Helper T cell (primary cell): ENCODE results near the genes MYADML2, RFNG and SECTM1.

GRCh38 chr17:81918860-81919320, 914 bp upstream of the SIRT7 start:
- PRO-cap, 2 experiments, result no peak in any of the 2 experiments

DNA sequence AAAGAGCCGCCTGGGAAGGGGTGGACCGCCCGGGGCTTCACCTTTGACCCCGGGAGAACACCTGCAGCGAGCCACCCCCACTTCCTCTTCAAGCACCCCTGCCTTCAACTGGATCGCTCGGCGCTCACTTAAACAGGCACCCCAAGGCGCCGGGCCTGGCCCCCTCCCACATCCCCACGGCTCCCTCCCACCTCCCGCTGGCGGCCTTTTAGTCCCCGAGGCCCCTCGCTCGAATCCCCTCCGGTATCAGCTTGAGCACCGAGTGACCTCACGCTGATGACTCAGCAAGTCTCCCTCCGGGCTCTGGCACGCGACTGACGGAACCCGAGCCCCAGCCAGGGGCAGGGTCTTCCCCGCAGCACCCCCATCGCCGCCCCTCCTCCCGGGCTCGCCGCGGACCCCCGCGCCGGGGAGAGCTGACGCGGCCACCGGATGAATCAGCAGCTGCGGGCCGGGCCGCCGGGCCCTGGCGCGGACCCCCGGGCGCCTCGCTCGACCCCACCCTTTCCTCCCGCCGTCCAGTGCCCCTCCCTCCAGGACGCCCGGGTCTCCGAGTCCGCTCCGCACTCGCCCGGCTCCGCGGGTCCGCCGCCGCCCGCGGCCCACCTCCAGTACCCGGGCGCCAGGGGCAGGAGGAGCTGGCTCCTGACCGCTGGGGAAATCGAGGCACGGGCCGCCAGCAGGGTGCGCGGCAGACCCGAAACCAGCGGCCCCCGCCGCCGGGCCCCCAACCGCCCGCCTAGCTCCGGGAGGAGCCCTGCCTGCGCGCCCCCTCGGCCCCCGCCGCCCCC, 650 bp downstream of the MAFG start:
- PRO-cap, 2 experiments, result peak in 2 of 2 experiments; most common plus-strand start position 107 of the sequence (in 2); most common minus-strand start position 96 of the sequence (in 1)

DNA sequence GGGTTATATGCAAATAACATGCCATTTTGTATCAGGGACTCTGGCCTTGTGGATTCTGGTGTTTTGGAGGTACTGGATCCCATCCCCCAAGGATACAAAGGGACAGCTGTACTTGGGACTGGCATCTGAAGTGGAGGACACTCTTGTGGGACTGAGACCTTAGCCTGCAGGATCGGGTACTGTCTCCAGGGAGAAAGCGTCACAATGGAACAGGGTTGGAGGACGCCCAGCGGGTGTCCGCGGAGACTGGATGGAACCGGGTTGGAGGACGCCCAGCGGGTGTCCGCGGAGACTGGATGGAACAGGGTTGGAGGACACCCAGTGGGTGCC, at the start of gene MYADML2:
MYADML2 (minus strand) TSS at position 131 of the 330 bp plus-strand sequence.
- PRO-cap, 2 experiments, result no peak in any of the 2 experiments

DNA sequence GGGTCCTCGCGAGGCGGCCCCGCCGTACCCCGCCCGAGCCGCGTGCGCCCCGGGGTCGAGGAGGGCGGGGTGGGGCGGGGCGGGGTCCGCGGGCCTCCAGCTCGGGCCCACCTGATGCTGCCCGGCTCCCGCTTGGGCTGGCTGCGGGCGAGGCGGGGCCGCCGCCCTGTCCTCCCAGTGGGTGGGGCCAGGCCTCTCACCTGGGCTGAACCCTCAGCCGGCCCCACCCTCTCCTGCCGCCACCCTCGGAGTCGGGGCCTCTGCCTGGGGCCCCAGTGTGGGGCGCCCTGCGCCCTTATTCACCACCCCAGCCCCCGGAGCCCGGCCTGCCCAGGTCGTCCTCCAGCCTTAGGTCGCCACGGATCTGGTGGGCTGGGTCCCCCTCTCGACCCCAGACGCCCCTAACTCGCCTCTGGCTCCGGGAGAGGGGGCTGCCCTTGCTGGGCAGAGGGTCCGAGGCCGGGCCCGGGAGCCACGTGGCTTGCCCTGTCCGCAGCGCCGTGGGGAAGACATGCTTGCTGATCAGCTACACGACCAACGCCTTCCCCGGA, 488 bp downstream of the RAC3 start:
- PRO-cap, 2 experiments, result no peak in any of the 2 experiments

GRCh38 chr17:82051235-82051987, at the start of gene RFNG:
TSS of gene RFNG (minus strand) at chr17:82051811.
- PRO-cap, 2 experiments, result peak in 2 of 2 experiments; most common plus-strand start chr17:82051517 (in 2); most common minus-strand start chr17:82051555 (in 2)

DNA sequence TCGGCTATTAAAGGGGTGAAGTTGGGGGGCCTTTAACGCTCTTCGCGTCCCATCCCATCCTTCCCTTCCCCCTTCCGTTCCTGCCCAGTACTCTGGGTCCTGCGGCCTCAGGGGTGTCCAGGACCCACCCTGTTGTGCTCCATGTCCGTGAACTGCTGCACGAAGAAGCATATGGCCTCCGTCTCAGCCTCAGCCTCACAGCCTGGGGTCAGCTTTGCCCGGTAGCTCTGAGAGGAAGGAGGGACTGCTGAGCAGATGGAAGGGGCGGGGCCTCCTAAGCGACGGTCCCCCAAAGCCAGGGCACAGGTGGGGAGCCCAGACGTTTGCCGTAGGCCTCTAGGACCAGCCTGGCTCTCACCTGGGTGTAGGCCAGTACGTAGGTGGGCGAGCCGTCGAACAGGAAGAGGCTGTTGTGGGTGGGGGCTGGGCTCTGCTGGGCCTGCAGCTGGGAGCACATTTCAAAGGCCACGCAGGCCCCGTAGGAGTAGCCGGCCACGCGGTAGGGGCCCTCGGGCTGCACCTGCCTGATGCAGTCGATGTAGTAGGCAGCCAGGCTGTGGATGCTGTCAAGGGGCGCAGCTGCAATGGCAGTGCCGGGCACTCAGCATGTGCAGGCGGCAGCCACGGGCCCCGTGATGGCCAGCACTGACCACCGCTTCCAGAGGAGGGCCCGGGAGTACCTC, 14.5 kb upstream of the DUS1L start:
- PRO-cap, 2 experiments, result no peak in any of the 2 experiments

- PRO-cap, 2 experiments, result no peak in any of the 2 experiments
Measured at GRCh38 chr17:82086196-82086869, 11.7 kb downstream of the FASN start.

- PRO-cap, 2 experiments, result no peak in any of the 2 experiments
Measured at GRCh38 chr17:82093506-82093986, 4.5 kb downstream of the FASN start.

GRCh38 chr17:82107282-82107882, 9.3 kb upstream of the FASN start:
- PRO-cap, 2 experiments, result no peak in any of the 2 experiments

- PRO-cap, 2 experiments, result no peak in any of the 2 experiments
Measured at GRCh38 chr17:82112817-82113660, 15.0 kb upstream of the FASN start.

DNA sequence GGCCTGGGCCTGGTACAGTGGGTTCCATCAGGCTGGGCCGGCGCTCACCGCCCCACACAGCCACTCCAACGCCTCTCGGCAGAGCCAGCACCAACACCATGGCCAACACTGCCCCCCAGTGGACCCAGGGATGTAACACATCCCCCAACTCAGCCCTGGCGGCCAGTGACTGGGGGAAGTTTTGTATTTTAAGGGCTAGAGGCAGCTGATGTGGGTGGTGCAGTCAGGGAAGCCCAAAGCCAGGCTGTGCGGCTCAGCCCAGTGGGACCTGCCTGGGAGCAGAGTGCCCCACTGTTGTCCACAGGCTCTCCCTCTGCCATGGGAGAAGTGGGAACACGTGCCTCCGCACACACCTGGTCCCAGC, 55.9 kb upstream of the FASN start:
- PRO-cap, 2 experiments, result no peak in any of the 2 experiments

DNA sequence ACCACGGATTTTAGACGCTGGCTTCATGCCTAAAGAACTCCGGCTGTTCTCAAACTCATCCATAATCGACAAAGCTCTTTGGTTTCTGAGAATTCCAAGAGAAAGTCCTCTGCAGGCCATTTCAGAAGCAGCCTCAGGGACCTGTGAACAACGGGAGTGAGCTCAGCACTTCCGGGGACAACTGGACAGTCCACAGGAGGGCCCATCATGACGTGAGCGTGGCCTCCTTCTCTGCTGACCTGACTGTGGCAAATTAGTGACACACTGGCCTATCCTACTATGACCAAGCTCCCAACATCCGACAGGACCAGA, 16.4 kb downstream of the CCDC57 start:
- PRO-cap, 2 experiments, result no peak in any of the 2 experiments

GRCh38 chr17:82229431-82230064, 706 bp downstream of the SLC16A3 start:
- PRO-cap, 2 experiments, result no peak in any of the 2 experiments

DNA sequence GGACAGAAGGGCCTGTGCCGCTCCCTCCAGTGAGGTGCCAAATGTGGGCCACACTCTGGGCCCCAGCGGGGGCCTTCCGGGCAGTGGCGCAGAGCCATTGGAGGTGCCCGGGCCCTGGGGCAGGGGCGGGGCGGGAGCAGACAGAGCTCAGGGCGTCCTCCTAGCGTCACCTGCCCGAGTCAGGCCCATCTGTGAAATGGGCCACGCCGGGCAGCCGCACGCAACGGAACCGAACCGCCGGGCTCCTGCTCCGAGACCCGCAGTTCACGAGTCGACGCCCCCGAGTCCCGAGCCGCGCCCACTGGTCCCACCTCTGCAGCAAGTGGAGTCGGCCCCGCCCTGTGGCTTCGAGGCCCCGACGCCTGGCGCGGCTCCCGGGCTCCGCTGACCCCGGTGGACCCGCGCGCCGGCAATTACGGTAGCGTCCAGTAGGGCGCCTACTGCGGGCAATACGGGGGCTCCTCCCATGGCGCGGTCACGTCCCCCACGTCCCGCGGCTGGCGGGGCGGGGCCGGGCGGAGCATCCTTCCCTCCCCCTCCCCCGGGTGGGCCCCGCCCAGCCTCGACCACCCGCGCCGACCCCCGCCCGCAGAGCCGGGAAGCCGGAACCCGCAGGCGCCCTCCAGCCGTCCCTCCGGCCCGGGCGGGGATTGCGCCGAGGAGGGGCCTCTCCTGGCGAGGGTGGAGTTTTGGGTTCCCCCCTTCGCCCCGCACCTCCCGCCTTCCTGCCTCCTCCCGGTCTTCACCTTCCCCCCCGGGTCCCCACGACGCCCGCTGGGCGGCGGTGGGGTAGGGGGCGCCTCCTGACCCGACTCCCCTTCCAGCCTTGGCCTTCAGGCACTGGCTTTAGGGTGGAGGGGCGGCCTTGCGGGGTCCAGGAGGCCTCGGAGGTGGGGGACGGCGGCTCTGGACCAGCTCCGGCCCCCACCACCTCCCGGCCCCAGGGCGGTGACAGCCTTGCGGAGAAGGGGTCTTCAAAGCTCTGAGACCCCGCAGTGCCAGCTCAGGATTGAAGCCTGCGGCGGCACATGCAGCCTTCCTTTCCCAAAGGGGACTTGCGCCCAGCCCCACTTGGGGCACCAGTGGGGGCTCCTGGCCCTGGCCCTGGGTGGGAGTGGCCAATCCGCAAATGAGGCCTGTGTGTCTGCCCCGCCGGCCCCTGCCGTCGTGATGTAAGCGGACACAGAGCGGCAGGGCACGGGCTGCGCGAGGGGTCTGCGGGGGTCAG, 2.2 kb downstream of the SLC16A3 start:
- PRO-cap, 2 experiments, result no peak in any of the 2 experiments

DNA sequence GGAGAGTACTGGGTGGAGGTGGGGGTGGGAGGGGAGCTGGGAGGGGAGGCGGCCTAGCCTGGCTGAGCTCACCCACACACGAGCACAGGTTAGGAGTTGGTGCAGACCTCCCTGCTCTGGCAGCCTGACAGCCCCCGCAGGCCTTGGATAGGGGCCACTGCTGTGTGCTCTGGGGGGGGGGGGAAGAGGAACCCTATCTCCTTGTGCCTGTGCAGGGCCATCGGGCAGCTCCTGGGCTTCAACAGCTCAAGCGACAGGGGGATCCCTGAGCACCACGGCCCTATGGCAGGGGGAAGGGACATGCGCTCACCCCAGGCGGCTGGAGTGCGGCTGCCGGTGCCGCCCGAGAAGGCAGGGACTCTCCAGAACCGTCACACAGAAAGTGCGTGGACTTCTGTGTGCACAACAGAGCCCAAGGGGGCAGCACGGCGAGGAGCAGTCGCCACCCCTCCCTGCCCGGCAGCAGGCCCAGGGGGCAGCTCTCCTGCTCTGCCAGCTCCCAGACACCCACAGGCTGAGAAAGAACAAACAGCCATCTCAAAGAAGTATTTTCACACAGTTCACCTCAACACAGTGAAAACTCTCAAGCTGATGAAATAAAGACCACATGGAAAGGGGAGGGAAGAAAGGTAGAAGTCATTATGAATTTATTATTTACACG, 13.3 kb downstream of the SLC16A3 start:
- PRO-cap, 2 experiments, result no peak in any of the 2 experiments

GRCh38 chr17:82255039-82256047, 18.2 kb downstream of the CSNK1D start:
- PRO-cap, 2 experiments, result peak in 1 of 2 experiments; most common minus-strand start chr17:82255530 (in 1)

DNA sequence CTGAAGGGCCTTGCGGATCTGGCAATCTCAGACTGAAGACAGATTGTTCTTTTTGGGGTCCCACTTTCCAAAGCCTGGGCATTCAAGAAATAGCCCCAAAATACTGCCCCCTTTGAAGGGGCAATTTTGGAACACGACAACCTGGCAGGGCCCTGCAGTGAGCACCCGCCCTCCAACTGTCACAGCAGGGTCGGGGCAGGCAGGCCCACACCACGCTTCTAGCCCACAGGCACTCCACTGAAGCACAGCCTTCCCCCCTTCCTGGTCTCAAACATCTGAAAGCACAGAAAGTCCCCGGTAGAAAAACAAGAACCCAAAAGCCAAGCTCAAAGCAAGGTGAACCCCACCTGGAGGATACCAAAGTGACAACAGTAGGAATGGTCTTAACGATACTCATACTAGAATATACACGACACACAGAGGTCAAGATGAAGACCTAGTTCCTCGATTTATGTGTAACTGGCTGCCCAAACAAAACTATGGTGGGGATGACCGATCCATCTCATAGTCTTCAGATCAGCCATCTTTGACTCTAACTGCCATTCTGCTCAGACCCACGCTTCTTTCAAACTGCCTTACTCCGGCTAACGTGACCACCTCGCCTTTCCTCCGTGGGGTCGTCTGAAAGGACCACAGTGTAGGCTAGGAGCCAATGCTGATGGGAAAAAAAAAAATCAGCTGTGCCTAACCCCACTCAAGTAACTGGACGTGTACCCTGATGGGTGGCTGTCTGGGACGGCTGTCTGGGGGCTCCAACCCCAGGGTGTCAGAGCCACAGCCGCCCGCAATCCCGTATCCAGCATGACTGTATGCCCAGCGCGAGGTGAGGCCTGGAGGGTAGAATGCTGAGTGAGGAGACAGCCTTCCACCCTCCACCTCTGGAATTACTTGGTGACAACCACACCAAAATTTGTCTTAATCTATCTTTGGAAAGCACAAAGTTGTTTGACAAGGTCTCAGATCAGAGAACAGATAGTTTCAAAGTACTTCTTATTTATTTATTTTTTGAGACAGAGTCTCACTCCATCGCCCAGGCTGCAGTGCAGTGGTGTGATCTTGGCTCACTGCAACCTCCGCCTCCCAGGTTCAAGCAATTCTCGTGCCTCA, 3.1 kb downstream of the CSNK1D start:
- PRO-cap, 2 experiments, result no peak in any of the 2 experiments

- PRO-cap, 2 experiments, result no peak in any of the 2 experiments
Measured at GRCh38 chr17:82303242-82303665, 14.2 kb downstream of the CD7 start.

DNA sequence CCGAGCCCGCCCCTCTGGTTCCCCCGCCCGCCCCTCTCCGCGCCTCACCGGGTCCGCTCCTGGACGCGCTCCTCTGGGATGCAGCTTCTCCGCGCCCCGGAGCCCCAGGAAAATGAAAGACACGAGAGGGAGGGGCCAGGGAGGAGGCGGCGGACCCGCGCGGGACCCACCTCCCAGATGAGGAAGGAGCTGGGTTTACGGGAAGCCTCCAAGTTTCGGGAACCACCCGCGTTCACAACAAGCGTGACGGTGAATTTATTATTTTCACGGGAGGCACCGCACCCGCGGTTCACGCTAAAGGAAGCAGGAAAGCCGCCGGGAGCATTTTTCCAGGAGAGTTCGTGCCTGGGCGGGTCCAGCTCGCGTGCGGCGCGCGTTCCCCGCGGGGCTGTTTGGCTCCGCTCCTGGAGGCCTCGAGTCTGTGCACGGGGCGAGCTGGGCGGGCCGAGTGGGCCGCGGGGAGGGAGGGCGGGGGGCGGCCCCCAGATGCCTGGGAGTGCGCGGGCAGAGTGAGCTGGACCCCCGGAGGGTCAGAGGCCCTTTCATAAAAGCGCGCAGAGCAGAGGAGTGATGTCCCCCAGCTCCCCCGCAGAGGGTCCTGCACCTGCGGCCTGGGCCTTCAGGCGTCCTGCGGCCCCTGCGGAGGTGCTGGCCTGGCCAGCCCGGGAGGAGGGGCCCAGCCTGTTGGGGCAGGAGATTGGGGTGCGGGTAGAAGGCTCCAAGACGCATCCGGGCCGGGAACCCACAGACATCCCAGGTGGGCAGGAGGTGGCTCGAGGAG, at the start of gene SECTM1:
SECTM1 (minus strand) TSS at position 115 of the 781 bp plus-strand sequence.
- PRO-cap, 2 experiments, result no peak in any of the 2 experiments

GRCh38 chr17:82385797-82386750, 14.5 kb downstream of the UTS2R start:
- PRO-cap, 2 experiments, result no peak in any of the 2 experiments